HGPS cell (cell line): ENCODE measurements around a stretch of chr6.

- RRBS, result no CpG with 5 or more reads among the region's 5 CpGs
These were observed 61.0 kb downstream of the QKI start for GRCh38 chr6:163475429-163476030.

DNA sequence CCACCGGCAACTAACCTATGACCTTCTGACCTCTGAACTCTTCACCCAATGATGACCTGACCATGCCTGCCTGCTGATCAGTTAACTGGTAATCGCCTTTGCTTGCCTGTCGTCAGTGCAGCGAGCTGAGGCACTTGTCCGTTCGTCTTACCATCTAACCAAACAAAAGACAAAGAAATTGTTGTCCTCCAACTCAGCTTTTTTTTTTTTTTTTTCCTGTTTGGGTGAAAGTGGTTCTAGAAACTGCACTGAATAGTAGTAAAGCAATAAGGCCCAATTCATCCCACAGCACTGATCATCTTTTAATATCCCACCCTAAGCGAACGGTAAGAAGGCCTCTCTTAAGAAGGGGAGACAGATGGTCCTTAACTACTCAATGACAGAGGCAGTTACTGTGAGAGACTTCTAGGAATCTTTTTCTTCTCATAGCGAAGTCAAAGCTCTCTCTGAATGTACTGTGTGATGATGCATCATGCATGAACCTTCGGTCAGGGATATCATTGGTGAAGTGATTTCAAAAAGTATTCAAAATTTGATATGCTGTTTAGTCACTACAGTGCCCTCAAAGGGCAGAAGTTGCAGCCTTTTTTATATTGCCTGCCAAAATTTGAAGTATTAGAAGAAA lies 156.3 kb downstream of the QKI start:
- RRBS, result no CpG with 5 or more reads among the region's 10 CpGs

- RRBS, result no CpG with 5 or more reads among the region's 7 CpGs
These were observed 532.0 kb downstream of the QKI start for GRCh38 chr6:163946457-163946999.

DNA sequence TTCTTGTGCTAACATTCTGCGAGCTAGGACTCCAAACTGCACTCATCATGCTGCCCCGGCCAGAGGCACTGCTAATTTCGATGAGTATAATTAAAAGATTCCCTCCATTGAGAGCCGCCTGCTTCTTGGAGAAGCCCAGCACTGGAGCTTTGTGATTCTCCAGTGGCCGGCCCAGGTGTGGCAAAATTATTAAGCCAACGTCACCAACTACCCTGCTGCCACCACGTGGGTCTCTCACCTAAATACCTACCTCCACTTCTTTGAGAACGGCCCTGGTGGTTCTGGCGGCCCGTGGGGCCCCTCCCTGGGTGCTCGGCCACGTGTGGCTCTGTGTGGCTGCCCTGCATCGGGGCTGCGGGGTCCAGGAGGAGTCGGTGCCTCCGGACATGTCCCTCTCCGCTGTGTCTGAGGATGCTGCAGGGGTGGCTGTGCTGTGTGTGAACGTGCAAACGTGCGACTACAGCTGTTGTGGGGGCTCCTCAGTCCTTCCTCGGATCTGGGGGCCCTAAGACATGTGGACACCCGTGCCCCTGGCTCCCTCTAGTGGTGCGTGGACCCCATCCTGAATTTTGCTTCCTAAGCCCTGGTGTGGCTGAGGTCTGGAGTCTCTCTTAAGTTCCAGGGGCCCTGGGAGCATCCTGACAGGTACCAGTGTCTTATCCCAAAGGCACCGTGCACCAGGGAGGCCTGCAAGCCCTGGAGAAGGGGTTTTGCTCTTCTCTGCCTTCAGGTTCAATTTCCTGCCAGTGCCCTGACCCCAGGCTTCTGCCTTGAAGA lies 691.8 kb downstream of the QKI start:
- RRBS, result no CpG with 5 or more reads among the region's 24 CpGs

DNA sequence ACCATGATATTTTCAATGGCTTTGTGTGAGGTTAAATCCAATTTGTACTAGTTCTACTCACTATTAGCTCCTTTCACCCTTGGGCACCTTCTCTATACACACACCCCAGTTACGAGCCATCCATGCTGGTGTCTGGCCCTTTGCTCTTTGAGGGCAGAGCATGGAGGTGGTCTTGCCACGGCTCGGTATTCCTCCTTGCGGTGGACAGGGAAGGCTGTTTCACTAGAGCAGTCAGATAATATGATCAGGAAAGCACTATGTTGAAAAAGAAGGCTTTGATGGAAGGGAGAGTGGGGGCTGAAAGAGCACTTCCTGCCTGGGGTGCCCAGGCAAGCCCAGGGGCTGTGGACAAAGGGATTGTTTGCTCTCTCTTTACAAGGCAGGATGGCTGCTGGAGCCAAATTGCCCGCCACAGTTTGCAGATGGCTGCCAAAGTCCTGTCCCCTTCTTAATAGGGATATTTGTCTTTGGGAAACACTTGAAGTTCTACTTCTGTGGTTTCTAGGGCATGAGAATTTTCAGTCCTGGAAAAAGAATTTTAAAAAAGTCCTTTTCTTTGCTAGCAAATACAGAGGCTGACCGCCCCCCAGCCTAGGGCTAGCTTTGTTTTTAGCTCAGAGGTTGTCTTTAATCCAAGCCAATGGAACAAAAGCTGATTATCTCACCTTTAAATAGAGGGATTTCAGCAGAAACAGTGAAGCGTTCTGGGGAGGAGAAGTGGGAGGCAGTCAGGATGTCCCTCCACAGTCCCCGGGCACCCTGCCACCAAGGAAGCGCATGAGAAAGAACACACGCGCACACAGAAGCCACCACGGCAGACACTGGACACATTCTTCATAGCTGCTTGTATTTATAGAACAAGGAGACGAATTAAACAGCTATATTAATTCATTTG lies 736.6 kb downstream of the QKI start:
- RRBS, result no CpG with 5 or more reads among the region's 13 CpGs

DNA sequence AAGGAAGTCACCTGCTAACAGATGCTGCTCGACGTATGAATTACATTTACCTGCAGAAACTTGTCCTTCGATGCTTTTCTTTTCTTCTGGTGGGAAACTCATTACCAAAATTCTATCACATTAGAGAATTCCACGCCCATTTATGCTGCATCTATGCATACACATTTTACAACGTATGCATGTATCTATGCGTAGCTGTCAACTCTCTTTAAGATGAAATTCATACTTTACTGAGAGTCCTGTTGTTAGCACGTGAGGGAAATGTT lies 89.8 kb upstream of the PDE10A start:
- RRBS, result no CpG with 5 or more reads among the region's 7 CpGs

- RRBS, result no CpG with 5 or more reads among the region's 18 CpGs
These were observed 181.7 kb downstream of the TBXT start for GRCh38 chr6:165985716-165986516.

DNA sequence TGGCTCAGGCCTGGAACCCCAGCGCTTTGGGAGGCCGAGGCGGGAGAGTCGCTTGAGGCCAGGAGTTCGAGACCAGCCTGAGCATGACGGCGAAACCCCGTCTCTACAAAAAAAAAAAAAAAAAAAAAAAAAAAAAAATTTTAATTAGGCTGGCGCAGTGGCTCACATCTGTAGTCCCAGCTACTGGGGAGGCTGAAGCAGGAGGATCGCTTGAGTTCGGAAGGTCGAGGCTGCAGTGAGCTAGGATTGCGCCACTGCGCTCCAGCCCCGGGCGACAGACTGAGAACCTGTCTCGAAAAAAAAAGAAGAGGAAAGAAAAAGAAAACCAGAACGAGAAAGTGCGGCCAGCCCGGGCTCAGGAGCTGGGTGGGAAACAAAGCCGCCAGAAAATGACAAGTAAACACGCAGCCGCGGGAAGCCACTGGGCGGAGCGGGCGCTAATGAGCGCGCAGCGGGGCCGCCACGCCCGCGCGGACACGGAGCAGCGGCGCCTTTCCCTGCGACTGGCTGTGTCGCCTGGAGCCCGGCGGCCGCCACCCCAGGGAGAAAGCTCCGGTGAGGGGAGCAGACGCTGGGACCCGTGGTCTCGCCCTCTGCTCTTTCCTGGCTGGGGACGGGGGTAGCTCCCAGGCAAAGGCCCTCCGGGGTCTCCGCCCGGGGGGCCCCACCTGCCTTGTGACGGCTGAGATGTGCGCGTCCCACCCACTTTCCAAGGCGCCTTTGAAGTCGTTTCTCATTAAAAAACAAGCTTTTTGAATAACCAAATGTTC lies 55.1 kb downstream of the PRR18 start:
- RRBS, result 10% methylated on average over 9 of the region's 56 CpGs

- RRBS, result 50% methylated on average over 2 of the region's 13 CpGs
These were observed 21.4 kb downstream of the PRR18 start for GRCh38 chr6:166286558-166287328.

DNA sequence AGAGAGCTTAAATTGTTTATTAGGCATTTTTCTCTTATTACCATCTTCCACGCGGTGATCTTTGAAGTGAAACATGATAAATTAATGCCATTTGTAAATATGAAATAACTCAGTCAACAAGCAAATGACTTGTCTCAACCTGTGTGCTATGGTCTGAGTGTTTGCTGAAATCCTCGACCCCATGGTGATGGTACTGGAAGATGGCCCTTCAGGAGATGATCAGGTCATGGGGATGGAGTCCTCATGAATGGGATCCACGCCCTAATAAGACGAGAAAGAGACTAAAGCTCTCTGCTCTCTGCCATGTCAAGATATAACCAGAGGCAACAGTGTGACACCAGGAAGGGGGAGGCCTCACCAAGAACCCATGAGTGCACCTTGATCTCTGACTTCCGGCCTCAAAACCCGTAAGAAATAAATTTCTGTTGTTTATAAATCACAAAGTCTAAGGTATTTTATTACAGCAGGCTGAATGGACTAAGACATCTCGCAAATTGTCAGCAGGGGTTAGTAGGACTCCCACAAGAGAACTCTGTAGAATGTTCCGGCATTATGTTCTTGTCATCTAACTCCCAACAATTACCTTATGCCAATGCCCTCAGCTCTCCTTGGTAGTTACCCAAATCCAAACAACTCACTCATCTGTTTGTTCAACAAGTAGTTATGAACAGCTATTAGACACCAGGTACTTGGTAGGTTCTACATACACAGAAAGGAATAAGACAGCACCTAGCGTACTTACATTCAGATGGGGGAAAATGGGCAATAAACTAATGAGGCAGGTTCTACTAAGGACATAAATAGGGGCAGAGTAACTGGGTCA lies 4.5 kb downstream of the SFT2D1 start:
- RRBS, result no CpG with 5 or more reads among the region's 10 CpGs

GRCh38 chr6:166344134-166345062 lies 2.1 kb upstream of the SFT2D1 start:
- RRBS, result no CpG with 5 or more reads among the region's 17 CpGs

GRCh38 chr6:166994892-166995641 lies 4.1 kb upstream of the CEP43 start:
- RRBS, result no CpG with 5 or more reads among the region's 4 CpGs

DNA sequence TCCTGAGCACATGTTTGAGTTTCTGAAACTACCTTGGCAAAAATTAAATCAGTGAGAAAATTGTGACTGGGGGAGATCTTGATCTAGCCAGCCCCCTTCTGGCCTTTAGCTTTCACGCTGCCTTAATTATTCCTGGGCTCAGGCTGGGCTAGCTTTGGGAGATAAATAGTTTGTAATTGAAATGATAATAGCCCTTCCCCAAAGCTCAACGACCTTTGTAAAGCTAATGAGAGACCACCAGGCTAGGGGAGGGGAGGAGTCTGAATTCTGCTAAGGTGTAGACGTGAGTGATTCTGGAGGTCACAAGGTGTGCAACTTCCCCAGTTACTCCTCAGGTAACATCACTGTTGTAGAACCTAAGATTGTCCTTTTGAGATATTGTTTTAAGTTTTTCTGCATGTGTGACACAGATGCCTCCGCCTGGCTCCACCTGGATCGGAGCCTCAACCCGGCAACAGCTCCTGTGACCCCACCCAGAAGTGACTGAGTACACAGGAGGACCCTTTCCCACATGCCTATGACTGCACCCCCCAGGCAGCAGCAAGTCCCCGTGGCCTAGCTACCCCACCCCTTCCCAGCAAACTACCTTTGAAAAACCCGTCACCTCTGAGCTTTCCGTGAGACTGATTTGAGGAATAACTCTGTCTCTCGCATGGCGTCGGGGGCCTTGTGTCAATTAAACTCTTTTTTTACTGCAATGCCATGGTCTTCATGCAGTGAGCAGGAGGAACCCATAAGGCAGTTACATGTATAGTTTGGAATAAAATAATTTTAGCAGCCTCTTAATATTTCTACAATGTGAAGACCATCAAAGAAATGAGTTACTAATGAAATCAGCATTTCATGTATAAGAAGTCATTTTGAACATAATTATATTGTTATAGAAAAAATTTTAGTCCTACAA lies 5.9 kb upstream of the GPR31 start:
- RRBS, result no CpG with 5 or more reads among the region's 12 CpGs

GRCh38 chr6:167492053-167492442 lies 167.2 kb downstream of the TTLL2 start:
- RRBS, result no CpG with 5 or more reads among the region's 14 CpGs

DNA sequence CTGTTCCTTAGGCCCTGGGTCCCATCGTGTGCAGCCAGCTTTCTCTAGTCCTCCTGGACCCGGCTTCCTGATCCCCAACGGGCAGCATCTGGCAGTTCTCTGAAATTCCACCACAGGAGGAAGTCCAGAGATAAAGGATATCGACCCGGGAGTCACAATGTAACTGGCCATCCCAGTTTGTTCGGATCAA lies 235.2 kb downstream of the TTLL2 start:
- RRBS, result no CpG with 5 or more reads among the region's 6 CpGs

DNA sequence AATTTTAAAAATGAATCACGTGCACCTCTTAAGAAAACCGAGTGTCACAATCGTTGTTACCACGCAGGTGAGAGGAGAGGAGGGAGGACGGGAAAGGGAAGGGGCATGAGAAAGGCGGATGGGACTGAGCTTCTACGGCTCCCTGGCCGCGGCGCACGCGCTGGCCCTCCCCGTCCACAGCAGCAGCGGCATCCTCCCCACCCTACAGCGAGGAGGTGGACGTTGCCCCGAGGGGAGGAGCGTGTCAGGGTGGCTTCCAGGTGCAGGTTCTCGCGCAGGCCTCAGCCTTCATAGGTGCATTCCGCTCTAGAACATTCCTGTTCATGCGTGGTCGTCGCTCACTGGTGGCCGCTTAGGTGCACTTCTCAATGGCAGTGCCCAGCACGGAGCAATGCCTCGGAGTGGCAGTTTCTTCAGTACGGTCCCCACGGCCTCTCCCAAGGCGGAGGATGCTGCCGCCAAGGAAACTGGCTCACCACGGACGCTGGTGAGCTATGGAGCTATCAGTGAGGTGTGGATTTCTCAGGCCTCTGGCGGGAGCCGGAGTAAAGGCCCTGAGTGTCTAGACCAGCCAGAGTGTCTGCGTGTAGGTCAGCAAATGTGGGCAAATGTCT lies 29.6 kb upstream of the AFDN start:
- RRBS, result no CpG with 5 or more reads among the region's 36 CpGs

DNA sequence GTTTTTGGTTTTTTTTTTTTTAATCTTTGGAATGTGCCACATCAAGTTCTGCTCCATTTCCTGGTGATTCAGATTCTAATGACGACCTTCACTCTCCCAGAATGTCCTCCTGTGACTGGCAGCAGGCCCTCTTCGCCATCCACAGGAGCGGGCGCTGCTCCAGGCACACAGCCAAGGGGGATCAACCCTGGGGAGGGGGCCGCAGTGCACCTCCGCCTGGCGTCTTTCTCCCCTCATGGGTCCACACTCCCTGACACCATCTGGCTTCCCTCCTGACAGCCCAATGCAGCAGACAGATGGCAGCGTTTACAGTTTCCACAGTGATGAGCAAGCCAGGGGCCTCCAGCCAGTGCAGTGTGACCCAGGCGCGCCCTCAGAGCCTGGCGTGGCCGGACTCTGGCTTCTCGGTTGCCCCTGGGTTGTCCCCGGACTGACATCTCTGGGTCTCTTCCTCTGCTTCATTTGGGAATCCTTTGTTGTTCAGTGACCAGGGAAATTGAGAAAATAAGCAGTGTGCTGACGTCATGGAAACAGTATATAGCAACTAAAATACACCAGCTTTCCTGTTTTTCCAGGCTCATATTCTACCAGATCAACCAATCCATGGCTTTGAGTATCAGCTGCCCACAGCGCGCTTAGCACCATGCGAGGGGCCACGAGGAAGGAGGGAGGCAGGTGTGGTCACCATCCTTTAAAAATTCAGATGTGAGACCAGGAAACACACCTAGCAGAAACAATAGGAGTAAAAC lies 27.3 kb upstream of the AFDN start:
- RRBS, result 15% methylated on average over 2 of the region's 19 CpGs

- RRBS, result no CpG with 5 or more reads among the region's 4 CpGs
These were observed 1.6 kb downstream of the AFDN start for GRCh38 chr6:167828288-167828770.

DNA sequence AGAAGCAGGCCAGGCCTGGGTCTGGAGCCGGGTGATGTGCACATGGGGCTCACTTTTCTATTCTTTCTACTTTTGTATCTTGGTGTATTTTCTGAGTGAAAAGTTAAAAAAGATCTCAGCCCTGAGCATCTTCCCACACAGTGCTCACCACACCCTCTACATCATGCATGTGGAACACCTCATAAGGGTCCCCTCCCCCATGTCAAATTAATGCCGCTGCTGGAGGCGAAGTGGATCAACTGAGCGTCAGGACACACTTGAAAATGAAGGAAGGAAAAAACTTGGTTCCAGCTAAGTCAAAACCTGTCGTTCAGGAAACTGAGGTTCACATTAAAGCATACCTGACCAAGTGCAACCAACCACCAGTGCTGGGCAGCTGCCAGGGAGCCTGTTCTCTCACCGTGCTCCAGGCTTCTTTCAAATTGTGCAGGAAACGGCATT lies 32.2 kb downstream of the KIF25 start:
- RRBS, result no CpG with 5 or more reads among the region's 7 CpGs

- RRBS, result no CpG with 5 or more reads among the region's 13 CpGs
These were observed 37.3 kb downstream of the FRMD1 start for GRCh38 chr6:168041688-168042212.